Sigmoid colon (tissue), 4 donors: ENCODE measurements around a stretch of chr5.

- PRO-cap = no peak
- RAMPAGE, long total RNA, 4 experiments = no peak in any of the 4 experiments
Measured at GRCh38 chr5:98928588-98928821, 302 bp downstream of the CHD1 start.

DNA sequence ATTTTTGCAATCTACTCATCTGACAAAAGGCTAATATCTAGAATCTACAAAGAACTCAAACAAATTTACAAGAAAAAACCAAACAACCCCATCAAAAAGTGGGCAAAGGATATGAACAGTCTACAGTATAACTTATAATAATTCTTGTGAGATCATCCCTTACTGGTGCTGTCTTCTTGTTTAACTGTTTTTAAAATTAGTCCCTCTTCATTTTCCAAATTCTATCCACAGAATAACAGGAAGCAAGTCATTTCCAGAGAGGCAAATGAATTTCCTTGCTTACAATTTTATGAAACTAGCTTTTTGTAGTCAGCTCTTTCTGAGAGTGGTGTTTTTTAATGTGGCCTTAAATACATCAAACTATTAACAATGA is 40.6 kb downstream of the FAM174A start:
- PRO-cap = no peak
- RAMPAGE, long total RNA, 4 experiments = no peak in any of the 4 experiments

DNA sequence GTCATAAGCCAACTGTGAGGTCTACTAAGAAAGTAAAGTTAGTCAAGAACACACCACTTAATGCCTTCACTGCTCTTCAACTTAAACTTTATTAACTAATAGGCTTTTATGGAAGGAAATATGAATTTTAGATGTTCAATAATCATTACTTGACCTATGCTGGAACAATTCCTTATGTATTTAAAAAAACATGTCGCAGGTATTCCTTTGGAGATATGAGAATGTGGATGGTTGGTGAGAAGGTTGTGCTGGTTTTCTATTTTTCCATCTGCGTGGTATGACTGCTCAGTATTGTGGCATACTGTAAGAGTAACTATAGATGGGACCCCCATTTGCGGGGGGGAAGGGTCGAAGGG is 3.3 kb downstream of the ST8SIA4 start:
- PRO-cap = no peak
- RAMPAGE, long total RNA, 4 experiments = no peak in any of the 4 experiments

DNA sequence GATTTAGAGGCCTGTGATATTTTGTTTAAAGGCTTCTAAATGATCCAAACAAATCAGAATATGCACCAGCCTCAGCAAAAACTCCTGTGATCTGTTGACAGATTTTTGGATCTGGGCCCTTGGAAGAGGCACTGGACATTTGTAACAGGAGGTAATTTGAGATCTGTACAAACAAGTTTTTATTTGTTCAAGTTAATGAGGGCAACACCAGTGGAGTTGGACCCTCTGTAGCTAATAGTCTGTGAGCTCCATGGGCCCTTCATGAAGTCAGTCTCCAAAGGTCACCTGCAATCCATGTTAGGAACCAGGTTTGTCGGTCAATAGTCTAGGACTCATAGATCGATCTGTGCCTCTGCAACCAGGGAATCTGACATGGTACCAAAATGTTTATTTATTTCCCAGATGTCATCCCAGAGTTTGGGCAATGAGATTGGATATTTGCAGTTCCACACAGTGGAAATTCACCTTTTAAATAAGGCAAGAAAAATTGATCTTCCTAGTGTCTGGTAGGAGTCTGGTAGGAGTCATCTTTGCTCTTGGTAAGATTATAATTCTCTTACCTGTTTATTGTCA is 41.0 kb downstream of the PAM start:
- PRO-cap = no peak
- RAMPAGE, long total RNA, 4 experiments = no peak in any of the 4 experiments

GRCh38 chr5:102868011-102868313 is 112.9 kb downstream of the PAM start:
- PRO-cap = no peak
- RAMPAGE, long total RNA, 4 experiments = no peak in any of the 4 experiments

DNA sequence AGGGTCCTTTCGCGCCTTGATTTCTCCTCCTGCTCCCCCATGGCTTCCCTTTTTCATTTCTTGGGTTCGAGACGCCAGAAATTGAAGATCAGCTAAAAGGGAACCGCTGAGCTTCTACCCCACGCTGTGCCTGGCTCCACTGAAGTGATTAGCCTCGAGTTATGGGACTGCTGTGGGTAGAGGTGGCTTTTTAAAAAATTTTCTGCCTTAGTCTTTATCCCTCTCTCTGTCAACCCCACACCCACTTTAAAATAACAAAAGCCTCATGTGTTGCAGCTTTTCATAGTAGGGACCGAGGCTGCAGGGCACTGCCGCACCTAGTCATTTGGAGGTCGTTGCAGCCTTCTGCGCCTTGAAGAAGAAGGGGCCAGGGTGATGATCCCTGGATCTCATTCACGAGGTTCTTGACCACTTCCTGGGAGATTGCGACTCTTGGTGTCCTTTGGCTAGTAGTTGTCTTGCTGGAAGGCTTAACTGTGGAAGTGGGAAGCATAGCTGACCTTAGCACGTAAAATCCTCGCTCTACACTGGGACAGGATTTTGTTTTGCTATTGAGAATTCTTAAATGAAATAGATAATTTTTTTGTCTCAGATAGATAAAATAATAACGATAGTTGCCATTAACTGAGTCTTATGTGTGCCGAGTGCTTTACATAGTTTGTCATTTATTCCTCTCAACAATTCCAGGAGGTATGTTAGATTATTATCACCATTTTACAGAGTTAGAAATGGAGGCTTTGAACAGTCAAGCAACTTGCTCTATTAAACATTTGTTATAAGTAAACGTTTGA is 761 bp downstream of the PPIP5K2 start:
- PRO-cap = no peak
- RAMPAGE, long total RNA, 4 experiments = no peak in any of the 4 experiments

GRCh38 chr5:103260090-103260476 is 1.5 kb downstream of the MACIR start:
- PRO-cap = no peak
- RAMPAGE, long total RNA, 4 experiments = no peak in any of the 4 experiments

DNA sequence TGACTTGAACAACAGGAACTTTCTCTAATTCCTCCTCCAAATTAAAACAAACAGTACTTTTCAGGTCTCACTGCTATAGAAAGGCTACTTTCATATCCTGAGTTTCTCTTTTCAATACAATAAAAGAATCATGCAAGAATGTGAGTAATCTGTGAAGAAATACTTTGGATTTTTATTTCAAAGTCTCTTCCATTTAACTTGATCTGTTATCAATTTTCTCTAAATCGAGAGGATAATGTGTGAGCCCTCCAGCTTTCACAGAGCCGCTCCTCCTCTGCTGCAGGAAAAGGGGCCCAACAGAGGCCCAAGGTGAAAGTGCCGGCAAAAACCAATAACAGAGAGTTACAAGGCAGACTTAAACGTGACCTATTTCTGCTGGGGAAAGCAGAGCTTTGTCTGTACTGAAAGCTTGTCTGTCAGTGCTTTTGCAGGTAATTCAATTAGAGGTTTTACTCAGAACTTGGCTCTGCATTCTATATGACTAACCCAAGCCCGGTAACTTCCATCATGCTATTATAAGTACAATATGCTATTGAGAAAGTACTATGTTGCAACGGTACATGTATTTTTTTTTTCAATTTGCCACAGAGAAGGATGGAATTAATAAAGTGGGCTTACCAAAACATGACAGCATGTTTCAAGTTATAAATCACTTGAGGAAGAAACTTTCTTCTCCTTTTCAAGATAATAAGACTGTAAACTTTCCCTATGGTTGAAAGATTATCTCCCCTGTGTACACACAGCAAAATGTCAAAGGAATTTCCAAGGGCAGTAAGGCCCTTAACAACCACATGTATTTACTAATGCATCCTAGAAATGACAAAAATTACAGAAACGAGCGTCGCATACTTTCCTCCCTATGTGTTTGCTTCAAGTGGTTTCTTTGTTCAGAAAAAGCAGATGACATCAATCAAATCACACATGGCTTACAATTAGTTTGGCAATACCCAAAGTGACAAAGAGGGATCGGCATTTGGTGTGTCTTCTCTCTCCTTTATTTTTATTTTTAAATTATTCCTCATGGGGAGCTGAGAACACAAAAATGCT is 282.5 kb downstream of the EFNA5 start:
- PRO-cap = no peak
- RAMPAGE, long total RNA, 4 experiments = no peak in any of the 4 experiments

DNA sequence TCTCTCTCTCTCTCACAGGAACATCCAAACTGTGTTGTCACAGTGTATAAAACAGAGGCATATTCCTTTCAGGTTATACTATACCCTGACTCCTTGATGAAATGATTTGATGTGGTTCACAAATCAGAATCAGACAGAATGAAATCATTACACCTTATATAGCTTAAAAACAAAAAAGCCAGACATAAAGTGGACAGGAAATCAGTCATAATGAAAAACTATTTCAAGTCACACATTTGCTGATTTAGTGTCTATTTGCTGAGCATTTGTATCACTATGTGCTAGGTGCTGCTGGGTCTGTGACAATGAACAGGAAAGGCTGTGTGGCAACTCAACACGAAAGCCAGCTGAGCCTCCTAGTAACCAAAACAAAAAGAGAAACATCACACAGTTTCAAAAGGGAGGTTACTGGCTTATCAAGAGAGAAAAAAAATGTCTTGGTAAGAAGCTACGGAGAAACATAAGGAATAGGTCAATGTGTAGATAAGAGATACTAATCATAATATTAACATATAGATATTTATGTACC is 193.9 kb downstream of the EFNA5 start:
- PRO-cap = no peak
- RAMPAGE, long total RNA, 4 experiments = no peak in any of the 4 experiments

GRCh38 chr5:107536657-107537479 is 133.9 kb downstream of the EFNA5 start:
- PRO-cap = no peak
- RAMPAGE, long total RNA, 4 experiments = start-site peak on the minus strand in 1 of 4 experiments, at chr5:107536584-107537260 at its widest, 5 reads per replicate

DNA sequence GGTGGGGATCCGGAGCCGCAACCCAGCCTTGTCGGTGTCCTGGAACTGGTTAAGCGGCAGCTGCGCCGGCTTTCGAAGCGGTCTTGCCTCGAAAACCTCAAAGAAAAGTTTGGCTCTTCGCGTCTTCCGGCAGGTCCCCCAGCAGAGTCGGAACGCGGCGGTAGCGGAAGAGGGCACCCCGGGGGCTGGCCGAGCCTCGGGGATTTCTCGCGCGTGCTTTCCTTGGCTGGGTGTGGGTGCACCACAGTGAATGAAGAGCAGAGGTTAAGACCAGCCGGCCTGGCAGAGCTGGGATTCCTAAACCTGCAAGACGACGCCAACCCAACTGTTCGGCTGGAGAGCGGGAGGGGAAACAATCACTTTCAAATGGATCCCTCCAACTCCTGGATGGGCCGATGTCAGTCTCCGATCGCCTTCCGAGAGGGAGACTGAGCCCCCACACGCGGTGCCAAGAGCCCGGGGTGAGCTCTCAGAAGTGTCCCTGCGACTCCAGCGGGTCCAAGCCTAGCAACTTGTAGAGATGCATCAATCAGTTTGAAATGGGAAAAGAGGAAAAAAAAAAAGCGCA is 718 bp upstream of the EFNA5 start:
- PRO-cap = no peak
- RAMPAGE, long total RNA, 4 experiments = no peak in any of the 4 experiments

- PRO-cap = bidirectional peak, plus-strand start at chr5:107672752, minus-strand start at chr5:107672503
- RAMPAGE, long total RNA, 4 experiments = no peak in any of the 4 experiments
Measured at GRCh38 chr5:107672578-107672871, 1.8 kb upstream of the EFNA5 start.

- PRO-cap = no peak
- RAMPAGE, long total RNA, 4 experiments = no peak in any of the 4 experiments
Measured at GRCh38 chr5:107859271-107859782, 188.6 kb upstream of the EFNA5 start.

DNA sequence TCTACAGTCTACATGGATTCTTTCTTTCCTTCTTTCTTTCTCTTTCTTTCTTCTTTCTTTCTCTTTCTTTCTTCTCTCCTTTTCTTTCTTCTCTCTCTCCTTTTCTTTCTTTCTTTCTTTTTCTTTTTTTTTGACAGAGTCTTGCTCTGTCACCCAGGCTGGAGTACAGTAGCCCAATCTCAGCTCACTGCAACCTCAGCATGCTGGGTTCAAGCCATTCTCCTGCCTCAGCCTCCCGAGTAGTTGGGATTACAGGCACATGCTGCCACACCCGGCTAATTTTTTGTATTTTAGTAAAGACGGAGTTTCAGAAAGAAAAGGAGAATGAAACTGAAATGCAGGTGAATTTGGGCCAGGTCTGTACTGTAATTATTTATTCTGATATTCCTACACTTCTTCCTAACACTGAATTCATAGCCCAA is 323.5 kb downstream of the FBXL17 start:
- PRO-cap = no peak
- RAMPAGE, long total RNA, 4 experiments = no peak in any of the 4 experiments

GRCh38 chr5:108924483-108925076 is 176.9 kb downstream of the FER start:
- PRO-cap = no peak
- RAMPAGE, long total RNA, 4 experiments = no peak in any of the 4 experiments

- PRO-cap = no peak
- RAMPAGE, long total RNA, 4 experiments = no peak in any of the 4 experiments
Measured at GRCh38 chr5:109241805-109242282, 167.9 kb downstream of the PJA2 start.

DNA sequence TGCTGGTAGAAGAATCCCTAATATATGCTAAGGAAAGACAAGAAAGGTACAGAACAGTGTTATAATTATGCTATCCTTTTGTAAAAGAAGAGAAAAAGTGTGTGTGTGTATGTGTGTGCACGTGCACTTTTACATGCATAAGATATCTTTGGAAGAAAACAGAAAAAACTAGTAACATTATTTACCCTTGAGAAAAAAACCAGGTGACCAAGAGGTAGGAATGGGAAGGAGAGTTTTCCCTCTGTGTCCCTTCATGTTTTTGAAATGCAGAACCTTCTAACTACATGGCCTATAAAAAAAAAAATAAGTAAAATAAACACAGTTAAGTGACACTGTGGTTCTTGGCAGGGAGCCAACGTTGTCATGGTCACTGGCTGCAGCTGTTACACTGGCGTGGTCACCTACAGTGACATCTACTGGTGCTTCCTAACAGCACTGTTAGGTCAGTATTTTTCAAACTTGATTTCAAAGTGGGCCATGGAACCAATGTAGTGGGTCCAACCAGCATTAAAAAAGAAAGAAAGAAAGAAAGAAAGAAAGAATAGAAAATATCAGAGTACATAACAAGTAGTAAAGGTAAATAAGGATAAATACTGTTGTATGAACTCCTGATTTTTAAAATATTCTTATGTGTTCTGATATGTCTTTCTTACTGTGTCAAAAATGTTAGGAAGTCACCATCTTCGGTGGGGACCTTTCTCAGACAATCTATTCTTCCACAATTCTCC is 59.0 kb upstream of the PJA2 start:
- PRO-cap = no peak
- RAMPAGE, long total RNA, 4 experiments = no peak in any of the 4 experiments

DNA sequence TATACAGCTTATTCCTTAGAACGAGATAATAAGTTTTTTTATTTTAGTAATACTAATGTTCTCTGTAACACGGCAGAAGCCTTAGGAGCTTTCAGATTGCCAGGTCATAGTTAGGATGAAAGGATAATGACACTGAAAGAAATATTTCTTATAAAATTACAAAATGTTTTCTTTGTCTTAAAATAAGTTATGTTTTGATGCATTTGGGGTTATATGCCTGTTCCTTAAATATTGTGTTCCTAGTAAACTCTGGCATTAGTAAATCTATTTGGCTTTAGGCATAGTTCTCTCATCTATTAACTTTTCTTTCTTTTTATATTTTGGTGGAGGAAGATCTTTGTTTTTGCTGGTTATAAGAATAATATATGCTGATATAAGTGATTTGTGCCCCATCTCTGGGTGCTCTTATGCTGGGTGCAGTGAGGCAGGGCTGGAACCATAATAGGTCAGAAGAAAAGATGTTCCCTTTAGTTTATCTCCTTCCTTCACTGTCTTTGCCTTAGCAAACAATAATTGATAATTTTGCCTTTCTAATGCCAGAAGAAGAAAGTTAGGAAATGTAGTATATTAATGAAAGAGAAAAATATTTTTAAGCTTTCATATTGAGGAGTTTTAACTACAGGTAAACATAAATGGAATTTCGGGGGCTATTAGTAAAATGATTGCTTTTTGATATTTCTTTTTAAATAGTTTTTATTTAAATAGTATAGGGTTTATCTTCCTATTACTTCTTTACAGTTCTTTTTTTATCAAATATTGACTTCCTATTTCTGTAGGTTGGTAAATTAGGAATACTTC is 100.9 kb downstream of the MAN2A1 start:
- PRO-cap = no peak
- RAMPAGE, long total RNA, 4 experiments = no peak in any of the 4 experiments

DNA sequence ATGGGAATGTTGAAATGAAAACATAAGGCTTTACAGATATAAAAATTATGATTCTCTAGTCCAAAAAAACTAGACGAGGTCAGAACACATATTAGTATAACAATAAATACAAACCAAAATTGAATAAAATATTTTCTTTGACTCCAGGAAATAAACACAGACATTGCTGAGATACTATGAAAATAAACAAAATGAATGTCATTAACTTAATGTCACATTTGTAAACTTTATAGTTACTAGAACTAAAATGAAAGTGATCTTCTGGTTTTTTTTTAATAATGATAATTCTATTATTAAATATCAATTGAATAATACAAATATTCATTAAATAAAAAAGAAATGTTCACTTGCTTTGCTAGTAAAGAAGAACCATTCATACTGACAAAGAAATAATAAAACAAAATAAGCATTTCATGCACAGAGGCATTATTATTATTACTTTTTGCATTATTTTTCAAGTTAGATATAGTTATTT is 230.9 kb downstream of the TMEM232 start:
- PRO-cap = no peak
- RAMPAGE, long total RNA, 4 experiments = no peak in any of the 4 experiments

GRCh38 chr5:110734839-110735184 is 4.0 kb upstream of the SLC25A46 start:
- PRO-cap = no peak
- RAMPAGE, long total RNA, 4 experiments = no peak in any of the 4 experiments